SK-N-DZ (cell line): ENCODE measurements around a stretch of chr1.

DNA sequence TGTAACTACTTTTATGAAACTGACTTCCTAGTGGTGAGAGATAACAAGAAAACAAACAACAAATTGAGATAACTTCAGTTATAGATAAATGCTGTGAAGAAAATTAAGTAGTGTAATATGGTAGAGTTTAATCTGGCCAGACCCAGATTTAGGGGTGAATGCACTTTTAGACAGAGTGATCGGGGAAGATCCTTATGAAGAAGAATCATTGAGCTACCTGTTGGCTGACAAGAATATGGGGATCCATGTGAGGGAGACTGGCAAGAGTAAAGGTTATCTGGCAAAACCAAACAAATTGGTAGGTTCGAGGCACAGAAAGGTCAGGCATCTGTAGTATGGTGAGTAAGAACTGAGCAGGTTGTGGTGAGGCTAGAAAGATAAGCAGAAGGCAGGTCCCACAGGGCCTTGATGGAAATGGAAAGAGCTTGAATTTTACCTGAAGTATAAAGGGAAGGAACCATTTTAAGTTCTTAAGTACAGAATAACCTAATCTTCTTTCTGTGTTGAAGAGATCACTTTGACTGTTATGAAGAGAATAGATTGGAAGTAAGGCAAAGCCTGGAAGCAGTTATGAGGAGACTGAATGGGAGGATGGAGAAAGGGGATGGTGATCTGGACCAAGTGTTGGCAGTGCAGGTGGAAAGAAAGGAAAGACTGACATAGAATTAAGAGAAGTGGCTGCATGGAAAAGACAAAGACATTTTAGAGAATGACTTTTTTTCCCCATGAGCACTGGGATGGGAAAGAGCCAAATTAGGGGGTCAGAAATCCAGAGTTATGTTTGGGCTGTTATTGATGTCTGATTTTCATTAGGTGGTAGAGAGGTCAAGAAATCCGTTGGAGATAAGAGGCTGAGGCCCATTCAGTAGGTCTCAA, 11.2 kb downstream of the PTPRC start:
RAMPAGE:
- cytosol, long total RNA = no peak
- nucleus, long total RNA = no peak

DNA sequence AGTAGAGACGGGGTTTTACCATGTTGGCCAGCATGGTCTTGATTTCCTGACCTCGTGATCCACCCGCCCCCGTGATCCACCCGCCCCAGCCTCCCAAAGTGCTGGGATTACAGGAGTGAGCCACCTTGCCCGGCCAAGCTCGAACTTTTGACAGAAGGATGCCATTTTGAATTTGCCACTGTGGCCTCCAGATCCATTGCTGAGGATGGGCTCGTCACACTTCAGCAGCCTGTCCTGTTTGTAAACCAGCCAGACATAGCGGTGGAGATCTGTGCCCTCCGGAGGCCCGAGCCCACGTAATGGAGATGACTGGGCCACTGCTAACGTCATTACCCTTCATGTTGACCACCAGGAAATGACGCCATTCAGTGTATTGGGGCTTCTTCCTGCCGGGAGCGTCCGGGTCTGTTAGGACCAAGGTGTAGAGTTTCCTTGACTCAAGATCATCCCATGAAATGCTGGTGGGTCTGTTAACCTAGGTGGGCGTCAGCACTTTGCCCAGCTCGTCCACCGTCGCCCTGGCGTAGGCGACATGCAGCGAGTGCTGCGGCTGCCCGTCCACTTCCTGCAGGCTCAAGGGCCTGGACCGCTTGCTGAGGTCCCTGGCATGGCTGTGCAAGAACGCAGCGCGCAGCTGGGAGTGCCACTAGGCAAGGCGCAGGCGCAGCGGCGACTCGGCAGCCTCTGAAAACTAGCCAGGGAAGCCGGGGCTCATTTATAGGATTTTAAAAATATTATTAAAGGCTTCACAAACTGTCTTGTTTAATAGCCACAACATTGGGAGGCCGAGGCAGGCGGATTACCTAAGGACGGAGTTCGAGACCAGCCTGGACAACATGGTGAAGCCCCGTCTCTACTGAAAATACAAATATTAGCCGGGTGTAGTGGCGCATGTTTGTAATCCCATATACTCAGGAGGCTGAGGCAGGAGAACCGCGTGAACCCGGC, 40.9 kb downstream of the PTPRC start:
RAMPAGE:
- cytosol, long total RNA = no peak
- nucleus, long total RNA = no peak

GRCh38 chr1:198703525-198703958, 64.7 kb downstream of the PTPRC start:
RAMPAGE:
- cytosol, long total RNA = no peak
- nucleus, long total RNA = no peak

RAMPAGE:
- cytosol, long total RNA = no peak
- nucleus, long total RNA = no peak
Observed at GRCh38 chr1:198749234-198749659, 110.4 kb downstream of the PTPRC start.

DNA sequence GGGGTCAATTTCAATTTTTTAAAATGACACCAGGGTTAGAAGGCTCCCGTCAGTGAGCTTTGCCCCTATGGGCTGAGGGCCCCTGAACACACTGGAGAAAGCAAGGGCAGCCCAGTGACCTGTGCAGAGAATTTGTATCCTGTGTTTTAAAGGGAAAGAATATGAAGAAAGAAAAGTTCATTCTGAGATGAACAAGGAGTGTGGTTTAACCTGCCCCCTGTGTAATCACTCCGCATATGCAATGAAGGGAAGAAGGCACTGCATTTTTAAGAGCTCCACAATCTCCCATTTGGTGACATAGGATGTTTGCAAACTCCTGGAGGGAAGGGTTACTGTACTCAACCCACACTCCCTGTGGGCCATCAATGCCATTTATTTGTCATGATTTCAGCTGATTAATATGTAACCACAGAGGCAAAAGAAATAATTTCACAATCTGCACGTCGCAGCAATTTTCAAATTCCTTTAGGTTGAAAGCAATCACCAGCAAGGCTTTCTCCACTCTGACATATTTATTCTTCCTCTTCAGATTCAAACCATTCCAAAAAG, 95.6 kb downstream of the ZNF281 start:
RAMPAGE:
- cytosol, long total RNA = no peak
- nucleus, long total RNA = no peak

DNA sequence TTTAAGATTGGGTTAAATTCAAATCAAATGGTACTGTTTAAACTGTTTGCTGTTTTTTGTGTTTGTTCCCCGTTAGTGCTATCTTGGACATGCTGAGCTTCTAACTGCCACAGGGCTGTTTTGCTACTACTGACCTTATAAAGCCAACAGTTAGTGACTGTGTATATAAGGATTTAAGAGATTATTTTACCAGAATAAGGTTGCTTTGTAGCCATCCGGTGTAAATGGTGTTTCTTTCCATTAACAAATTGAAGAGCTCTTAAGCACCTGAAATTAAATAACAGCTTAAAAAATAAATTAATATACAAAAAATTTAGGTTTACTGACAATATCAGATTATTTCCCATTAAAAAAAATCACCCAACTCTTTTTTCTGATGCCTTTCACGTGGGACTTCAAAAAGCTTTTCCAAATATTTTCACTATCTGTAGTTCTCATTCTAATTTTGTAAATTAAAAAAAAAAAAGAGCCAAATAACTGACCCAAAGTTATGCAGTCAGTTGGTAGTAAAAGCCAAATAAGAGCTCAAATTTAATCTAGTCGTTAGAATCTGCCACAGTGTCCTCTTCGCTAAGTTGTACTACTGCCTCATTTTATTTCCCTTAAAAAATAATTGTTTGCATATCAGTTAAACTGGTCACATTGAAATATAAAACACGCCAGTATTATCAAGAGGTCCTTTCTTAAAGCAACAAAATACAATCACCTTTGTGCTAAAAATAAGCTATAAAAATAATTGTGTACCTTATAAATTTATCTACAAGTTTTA, 36.7 kb downstream of the ZNF281 start:
RAMPAGE:
- cytosol, long total RNA = no peak
- nucleus, long total RNA = no peak

DNA sequence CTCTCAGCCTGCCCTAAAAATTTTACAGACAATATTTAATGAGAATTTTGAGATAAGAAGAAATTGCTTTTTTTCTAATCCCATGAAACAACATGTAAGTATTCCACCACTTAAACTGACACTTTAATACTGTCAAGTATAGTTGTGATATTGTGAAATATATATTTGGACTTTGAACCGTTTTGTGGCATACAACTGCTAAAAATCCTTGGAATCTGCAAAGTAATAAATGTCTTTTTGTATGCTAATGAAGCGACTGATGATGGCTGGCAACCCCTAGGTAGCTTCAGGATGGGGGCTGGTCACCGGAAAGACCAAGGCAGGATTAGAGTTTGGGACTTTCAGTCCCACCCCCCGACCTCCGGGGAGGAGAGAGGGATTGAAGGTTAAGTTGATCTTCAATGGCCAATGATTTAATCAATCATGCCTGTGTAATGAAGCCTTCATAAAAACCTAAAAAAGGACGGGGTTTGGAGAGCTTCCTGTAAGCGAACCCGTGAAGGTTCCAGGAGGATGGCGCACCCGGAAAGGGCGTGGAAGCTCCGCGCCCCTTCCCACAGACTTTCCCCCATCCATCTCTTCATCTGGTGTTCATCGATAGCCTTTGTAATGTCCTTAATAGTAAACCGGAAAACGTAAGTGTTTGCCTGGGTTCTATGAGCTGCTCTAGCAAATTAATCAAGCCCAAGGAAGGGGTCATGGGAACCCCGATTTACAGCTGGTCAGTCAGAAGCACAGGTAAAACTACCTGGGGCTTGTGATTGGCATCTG, 1.7 kb upstream of the ZNF281 start:
RAMPAGE:
- cytosol, long total RNA = no peak
- nucleus, long total RNA = no peak

DNA sequence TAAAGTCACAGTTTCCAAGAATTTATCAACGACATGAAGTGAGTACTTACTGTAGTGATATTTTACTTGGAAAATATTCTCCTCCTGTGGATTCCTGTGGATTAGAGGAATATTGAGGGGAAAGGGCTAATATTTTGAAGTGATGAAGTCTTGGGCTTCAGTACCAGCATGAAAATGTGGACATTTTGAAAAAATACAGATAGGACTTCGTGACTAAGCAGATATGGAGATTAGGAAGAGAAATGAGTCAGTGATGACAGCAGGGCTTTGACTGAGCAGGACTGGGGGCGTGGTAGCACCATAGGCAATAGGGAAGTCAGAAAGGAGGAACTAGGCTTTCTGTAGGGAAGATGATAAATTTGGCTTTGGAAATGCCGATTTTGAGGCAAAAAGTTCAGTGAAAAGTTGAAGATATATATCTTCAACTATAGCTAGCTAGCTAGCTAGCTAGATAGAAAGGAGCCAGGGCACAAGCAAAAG, 19.4 kb upstream of the KIF14 start:
RAMPAGE:
- cytosol, long total RNA = no peak
- nucleus, long total RNA = no peak

RAMPAGE:
- cytosol, long total RNA = no peak
- nucleus, long total RNA = no peak
Observed at GRCh38 chr1:200674705-200675276, 5.1 kb upstream of the DDX59 start.

RAMPAGE:
- cytosol, long total RNA = no peak
- nucleus, long total RNA = no peak
Observed at GRCh38 chr1:200862140-200862558, 10.6 kb upstream of the GPR25 start.

RAMPAGE:
- cytosol, long total RNA = no peak
- nucleus, long total RNA = no peak
Observed at GRCh38 chr1:200916029-200916535, 21.4 kb downstream of the INAVA start.

RAMPAGE:
- cytosol, long total RNA = no peak
- nucleus, long total RNA = no peak
Observed at GRCh38 chr1:200969985-200970465, 53.5 kb downstream of the KIF21B start.

DNA sequence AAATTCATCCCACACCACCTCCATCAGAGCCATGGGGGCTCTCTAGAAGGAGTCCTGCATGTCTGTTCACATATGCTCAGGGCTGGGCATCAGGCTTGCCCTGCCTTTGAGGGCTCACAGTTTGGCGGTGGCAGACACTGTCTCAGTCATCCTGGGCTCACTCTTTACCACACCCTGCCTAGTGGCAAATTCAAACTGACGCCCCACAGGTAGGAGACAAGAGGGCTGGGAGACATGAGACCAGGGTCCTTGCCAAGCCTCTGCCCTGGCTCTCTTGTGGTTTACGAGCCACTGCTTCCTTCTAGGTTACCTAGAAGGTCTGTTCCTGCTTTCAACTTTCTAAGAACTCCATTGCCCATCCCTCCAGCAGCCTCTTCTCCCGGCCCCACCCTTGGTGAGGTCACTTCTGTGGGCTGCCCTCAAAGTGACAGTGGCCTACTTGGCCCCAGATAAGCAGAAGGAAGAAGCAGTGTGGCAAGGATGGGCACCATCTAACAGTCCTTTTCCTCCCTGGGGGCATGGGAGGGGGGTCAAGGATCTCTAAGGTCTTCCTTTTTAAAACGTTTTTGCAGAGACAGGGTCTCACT, 10.4 kb downstream of the KIF21B start:
RAMPAGE:
- cytosol, long total RNA = no peak
- nucleus, long total RNA = no peak

DNA sequence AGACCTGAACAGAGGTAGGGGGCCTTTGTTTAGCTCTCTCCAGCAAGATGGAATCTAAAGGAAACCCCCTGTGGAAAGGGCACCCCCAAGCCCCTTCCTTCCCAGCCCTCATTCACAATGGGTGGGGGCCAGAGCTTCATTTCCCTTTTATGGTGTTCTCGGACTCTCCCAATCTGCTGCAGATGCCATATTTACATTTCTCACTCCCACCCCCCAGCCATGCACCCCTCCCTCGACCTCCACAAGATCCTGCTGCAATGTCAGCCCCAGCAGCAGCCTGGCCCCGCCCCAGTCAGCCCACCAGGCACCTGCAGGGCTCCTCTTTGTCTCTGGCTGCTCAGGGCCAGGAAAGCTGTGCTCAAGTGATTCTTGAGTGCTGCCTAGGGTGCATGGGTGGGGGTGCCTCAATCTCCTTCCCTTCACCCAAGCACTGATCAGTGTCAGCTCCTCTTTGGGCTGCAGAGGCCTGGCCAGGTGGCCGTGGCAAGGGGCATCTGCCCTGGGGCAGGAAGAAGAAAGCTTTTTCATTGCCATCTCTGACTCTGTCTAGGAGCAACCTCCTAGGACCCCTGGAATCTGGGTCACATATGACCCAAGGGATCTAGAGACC, 1.7 kb downstream of the KIF21B start:
RAMPAGE:
- cytosol, long total RNA = no peak
- nucleus, long total RNA = no peak

GRCh38 chr1:201187164-201187417, 3.5 kb upstream of the IGFN1 start:
RAMPAGE:
- cytosol, long total RNA = no peak
- nucleus, long total RNA = no peak

DNA sequence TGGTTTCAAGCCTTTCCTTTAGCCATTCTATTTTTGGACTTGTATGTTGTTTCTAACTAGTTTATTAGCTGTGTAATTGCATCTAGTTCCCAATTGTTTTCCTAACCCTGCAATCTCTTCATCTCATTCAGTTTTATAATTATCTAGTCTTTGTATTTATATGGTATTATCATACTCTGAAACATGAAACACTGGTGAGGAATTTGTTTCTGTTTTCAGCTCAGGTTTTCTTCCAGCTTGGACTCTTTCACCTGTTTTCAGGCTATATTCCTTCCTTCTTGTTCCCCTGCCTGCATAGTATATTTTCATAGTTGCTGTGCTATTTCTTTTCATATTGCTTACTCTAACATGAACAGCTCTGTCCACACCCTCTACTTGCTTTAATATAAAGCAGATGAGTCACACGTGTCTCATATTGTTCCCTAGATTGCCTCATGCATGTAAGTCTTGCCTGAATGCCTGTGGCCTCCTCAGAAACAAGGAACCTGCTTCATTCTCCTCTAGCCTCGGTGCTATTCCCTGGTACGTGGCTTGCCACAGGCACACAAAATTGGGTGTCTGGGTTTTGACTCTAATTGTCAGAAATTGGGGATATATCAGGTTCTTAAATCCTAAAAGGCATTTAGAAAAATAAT, 16.7 kb upstream of the PKP1 start:
RAMPAGE:
- cytosol, long total RNA = no peak
- nucleus, long total RNA = no peak

DNA sequence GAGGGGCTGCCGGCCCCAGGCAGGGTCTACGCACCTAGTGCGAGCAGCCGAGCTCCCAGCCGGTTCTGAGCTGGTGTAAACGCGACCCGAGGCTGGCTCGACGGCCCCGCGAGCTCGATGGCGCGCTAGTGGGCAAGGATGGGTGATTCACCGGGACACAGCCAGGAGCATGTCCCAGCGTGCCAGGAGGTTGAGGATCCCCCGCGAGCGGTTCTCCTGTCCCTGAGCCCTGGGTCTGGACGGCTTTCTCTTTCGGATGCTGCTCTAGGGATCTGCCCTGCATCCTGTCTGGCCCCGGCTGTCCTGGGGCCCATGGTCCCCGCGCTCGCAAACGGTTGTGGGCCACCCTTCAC, 678 bp downstream of the PKP1 start:
RAMPAGE:
- cytosol, long total RNA = no peak
- nucleus, long total RNA = no peak

DNA sequence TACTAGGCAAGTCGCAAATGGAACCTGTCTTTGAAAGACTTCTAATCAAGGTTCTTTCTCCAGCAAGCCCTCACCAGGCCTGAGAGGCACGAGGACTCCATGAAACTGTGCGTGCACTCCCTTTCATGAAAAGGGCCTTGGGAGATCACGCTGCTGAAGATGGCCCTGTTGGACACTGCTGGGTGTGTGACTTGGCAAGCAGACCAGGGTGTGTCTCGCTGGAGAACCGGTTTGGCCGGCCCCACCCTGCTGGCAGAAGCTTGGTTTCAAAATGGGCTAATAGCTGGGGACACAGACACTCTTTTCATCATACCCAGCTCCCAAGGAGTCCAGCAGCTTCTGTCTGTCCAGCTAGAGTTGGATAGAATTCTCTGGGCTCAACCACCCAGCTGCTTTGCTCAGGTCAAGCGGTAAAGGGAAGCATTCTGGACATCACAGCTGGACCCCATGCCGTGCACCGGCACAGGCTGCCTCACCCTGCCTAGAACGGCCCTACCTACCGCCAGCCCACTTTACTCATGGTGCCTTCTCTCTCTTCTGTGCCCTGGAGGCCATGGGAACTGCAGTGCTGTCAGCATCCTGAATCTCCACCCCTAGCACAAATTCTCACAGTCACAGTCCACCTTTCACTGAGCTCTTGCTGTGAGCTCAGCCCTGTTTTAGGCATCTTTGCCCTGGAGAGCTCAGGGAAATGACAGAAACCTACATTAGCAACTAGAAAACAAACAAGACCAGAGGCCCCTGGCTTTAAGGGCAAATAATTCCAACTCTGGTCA, 24.6 kb downstream of the PKP1 start:
RAMPAGE:
- cytosol, long total RNA = no peak
- nucleus, long total RNA = no peak

DNA sequence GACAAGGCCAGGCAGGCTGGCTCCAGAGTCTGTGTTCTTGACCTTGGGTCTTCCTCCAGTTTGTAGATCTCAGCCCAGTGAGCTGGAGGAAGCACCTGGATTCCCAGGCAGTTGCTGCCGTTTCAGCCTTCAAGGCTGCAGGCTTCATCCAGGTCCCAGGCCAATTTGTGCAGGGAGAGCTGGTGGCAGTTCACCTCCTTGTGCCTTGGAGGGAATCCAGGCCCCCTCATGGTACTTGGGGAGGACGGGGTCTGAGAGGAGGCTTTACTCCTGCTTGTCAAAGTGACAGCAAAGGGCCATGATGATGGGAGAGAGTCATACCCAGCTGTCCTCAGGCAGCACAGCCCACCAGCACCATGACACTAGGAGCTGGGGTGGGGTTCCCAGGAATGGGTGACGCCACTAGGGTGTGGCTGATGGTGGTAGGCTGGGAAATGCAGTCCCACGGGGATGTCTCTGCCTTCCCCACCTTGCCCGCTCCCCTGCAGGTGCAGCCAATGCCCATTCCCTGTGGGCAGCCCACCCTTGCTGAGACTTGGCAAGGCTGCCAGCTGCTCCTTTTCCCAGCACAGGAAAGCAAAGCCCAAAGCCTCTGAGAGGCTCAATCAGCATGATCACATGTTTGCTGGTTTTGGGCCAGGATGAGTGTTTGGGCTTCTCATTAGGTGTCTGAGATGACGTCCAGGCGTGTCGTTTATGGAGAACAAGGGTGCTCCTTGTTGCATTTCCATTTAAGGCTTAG, 27.2 kb downstream of the PKP1 start:
RAMPAGE:
- cytosol, long total RNA = no peak
- nucleus, long total RNA = no peak

DNA sequence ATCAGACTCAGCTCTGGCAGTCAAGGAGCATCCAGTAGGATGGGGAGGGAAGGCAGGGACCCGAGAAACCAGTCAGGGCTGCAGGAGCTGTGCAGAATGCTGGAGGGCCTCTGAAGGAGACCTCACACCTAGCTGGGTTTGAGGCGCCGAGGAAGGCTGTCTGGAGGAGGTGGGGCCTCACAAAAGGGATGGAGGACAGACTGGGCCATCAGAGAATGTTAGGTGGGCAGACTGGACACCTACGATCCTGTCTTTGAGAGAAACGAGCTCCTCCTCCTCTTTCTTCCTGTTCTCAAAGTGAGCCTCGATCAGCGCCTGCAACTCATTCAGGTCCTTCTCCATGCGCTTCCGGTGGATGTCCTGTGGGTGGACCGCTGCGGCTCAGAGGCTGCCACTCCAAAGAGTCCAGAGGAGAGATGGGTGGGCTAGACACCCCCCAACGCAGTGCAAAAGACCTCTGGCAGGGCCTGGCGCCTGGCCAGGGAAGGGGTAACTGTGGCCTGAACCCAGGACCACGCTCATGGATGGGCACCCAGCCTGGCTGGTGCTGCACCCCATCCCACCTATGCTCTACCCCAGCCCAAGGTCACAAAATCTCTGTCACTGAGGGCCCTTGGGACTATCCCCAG, 12.4 kb downstream of the TNNT2 start:
RAMPAGE:
- cytosol, long total RNA = no peak
- nucleus, long total RNA = no peak